ENCODE data around the gene CD200R1L.

GRCh38 chr3:111761214-111762084 lies 87.0 kb downstream of the PLCXD2 start:
- PRO-cap, result no peak

GRCh38 chr3:111782731-111783563 lies 76.1 kb upstream of the PHLDB2 start:
- PRO-cap, result no peak

DNA sequence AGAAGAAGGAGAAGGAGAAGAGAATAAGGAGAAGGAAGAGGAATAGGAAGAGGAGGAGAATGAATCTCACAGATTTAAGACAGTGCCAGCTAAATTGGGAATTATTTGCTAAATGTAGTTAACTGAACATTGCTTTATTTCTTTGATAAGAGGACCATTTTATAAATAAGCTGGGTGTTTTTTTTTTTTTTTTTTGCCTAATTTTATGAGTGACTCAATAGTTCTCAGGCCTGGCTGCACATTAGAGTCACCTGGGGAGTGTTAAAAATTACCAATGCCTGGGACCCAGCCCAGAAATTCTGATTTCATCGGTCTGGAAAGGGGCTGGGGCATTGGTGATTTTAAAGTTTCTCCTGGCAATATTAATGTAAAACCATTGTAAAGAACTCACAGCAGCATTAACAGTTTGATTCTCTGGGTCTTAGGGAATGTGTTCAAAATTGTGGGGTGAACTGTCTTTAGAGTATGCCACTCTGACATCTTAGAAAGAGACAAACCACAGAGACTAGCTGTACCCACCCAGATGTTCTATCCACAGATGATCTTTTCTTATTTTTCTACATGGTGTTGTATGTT lies 51.2 kb upstream of the PHLDB2 start:
- PRO-cap, result no peak

- PRO-cap, result no peak
Measured at GRCh38 chr3:111856674-111856982, 2.4 kb upstream of the PHLDB2 start.

- PRO-cap, result no peak
Measured at GRCh38 chr3:112092260-112093098, 6.3 kb downstream of the C3orf52 start.

DNA sequence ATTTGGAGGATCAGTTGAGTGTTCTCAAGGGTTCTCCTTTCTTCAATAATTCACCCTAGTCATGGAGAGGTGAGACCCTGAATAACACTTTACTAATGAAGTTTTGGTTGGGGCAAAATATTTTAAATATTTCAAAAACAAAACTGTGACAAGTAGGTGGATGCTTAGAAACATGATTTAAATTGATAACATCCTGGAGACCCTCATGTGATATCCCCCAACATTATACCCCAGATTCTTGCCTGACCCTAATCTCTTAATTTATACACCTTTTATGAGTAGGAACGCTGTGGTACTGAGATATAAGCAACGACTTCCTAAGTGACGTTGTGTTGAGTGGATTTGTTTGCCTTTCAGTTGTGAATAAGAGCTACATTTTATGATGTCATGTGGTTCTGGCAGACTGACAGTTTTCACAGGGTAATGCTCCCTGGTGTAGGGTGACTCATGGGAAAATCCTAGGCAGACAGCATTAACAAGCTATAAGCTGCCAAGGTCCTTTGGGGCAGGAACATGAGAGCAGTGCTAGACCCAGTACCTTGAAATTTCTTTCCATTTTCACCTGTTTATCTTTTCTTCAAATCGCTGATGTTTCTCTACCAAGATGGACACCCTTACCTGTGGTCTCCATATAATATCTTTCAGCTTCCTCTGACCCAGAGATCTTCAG lies 11.1 kb downstream of the C3orf52 start:
- PRO-cap, result no peak

GRCh38 chr3:112116791-112117361 lies 16.2 kb downstream of the GCSAM start:
- PRO-cap, result no peak

DNA sequence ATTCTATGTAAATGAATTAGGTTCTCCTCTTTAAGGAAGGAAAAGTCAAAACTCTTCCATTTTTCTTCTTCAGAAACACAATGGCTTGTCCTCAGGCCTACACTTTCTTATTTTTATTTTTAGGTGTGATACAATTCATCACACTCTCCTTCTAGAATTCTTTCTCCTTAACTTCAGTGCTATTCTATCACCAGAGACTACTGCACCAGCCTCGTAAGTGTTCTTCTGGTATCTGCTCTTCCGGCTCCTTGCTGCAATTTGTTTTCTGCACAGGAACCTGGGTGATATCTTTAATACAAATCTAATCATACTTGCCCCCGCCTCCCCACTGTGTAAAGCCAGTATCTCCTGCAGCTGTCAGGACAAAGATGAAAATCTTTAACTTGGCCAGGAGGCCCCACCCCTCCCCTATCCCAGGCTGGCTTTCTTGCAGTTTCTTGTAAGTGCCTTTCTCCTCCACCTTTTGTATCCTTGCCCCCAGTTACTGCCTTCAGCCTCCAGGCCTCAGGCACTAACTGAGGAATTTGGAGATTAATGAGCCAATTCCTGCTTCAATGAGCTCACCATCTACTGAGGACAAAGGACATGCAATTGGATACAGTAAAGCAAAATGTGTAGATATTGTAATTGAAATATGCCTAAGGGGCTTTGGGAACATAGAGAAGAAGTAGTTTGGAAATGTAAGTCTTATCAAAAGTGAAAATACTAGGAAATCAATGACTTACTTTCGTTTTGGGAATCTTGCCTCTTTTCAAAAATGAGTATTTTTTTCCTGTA lies 6.6 kb downstream of the GCSAM start:
- PRO-cap, result no peak

DNA sequence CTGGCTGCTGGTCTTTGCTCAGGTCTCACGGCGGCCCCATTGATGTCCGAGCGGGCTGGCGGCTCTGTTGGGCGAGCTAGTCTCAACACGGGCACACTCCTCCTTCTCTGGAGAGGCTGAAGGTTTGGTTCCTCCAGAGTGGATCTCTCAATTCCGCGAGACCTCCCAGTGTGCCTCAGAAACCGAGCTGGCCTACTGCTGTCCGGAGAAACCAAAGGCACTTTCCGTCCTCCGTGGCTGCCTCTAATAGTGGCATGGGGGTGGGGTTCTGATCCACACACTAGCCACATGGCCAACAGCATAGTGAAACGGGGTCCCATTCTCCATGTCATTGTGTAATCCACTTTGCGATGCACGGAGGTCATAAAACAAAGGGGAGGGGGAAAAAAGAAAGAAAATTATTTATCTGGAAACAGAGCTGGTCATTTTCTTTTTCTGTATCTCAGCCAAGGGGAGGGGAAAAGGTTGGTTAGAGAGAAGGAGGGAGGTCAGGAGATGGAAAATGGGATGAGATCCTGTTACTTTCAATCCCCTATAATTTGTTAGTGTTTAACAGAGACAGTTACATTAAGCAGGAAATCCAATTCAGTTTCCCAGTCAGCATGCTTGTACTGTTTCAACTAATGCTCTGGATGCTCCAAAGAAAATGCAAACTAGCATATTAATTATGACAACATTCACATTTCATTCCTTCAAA lies 1.2 kb downstream of the CCDC80 start:
- PRO-cap, result no peak

- PRO-cap, result no peak
Measured at GRCh38 chr3:112653675-112654466, 12.9 kb upstream of the CCDC80 start.

- PRO-cap, result no peak
Measured at GRCh38 chr3:112846810-112847211, at the start of gene CD200R1L. TSS of gene CD200R1L (minus strand) at chr3:112846864.

- PRO-cap, result no peak
Measured at GRCh38 chr3:113005697-113006735, 13.5 kb downstream of the NEPRO start.

GRCh38 chr3:113147546-113148443 lies 63.6 kb upstream of the BOC start:
- PRO-cap, result no peak

DNA sequence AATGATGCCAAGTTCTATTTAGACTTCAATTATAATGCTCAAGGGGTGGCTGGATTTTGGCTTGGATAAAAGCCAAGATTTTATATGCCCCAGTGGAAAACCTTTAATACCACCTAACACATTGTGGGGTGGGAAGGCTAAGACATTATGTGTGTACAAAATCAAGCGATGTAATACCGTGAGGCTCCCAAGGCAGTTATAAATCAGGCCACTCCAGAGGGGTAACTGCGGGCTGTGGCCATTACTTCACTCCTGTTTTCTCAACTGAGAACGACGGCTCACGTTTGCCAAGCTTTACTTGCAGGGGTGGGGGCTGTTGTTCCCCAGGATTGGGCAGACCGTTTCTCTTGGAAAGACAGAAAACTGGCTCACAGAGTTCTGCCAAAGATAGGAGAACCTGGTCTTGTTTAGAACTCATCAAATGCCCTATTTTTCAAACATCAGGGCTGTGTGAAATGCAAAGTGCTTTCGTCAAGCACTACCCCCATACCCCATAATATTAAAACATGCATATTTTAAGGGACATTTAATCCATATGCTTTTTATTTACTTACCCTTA lies 42.8 kb upstream of the BOC start:
- PRO-cap, result no peak

DNA sequence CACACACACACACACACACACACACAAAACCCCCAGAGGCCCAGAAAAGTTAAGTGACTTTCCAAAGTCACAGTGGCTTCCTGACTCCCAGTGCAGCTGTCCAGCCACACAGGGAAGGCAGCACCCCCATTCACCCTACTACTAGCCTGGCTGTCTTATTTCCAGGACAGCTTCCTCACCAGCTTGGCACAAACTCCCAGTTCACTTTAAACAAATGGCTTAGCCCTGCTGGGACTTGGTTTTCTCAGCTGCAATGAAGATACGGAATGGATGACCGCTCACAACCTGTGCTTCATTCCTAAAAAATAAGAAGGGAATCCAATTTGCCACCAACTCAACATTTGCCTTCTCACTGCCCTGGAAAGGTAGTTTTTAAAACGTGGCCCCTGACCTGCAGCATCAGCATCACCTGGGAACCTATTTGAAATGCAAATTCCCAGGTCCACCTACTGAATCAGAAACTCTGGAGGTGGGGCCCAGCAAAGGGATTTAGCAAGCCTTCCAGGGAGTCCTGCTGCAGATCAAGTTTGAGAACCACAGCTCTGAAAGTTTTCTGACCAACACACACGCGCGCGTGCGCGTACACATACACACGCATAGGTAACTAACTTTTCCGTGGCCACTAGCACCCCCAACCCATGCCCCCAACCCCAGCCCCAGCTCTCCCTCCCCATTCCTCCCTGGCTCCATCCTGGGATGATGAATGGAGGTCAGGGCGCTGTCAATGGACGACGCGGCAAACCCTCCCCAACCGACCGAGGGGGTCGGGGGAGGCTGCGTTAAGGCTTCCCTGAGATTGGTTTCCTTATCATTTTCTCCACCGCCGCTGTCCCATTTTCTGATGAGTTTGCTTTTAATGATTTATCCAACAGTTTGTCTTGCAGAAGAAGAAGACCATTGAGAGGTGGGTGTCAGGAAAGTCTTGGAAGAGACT lies 836 bp upstream of the BOC start:
- PRO-cap, result no peak

DNA sequence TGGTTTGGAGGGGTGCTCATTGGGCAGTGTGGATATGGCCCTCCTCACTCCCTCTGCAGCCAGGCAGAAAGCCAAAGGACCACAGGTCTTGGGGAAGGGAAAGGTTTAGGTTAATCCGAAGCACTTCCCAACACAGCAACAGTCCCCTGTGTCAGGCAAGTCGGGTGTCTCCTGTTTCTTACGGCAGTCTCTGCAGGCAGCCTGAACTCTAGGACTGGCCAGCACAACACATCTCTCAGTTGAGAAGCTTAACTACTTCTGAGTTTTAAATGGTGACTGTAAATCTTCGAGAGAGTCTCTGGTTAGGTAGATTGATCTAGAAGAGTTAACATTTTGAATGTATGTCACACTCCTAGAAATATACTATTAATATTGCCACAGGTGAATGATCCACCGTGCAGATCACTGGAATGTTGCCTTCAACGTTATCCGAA lies 36.8 kb downstream of the BOC start:
- PRO-cap, result no peak

- PRO-cap, result no peak
Measured at GRCh38 chr3:113285099-113286172, 74.1 kb downstream of the BOC start.

DNA sequence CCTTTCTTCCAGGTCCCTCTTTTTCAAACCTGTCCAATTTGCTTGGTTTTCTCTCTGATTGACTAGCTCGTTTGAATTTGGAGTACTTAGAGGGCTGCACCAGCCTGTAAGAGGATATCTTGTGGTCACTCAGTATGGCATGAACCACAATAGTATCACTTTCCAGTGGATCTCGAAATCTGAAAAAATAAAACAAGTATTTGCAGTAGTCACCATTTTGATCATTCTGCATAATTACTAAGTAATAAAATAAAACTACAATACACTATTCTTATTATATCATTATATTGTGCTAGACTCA lies 96.8 kb downstream of the CFAP44 start:
- PRO-cap, result no peak

DNA sequence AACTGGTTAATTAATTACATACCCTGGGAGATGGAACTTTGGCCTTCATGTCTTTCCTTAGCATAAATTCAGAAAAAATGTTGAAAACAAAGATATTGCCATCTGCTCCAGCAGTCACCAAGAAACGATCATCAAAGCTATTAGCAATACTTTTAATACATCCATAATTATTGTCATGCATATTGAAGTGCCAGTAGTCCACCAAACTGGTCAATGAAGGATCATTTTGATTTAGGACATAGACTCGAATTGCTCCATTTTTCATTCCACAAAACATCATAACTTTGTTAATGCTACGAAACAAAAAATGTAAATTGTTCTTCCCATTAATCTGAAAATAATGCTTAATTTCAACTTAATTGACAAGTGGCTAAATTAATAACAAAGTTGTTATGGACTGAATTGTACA lies 75.3 kb downstream of the CFAP44 start:
- PRO-cap, result no peak

GRCh38 chr3:113485140-113485923 lies 29.6 kb downstream of the SPICE1 start:
- PRO-cap, result no peak

Data from parotid gland (tissue), 1 donor.